ENCODE measurements around a stretch of chr1.

- PRO-cap = no peak
- RAMPAGE, long total RNA = no peak
These were observed 12.1 kb upstream of the CLDN19 start for GRCh38 chr1:42752007-42752699.

GRCh38 chr1:42795575-42795797 lies 10.7 kb downstream of the TMEM269 start:
- PRO-cap = unidirectional peak, minus-strand start at chr1:42795694
- RAMPAGE, long total RNA = no peak

GRCh38 chr1:42824489-42825099 lies 7.4 kb upstream of the SVBP start:
- PRO-cap = no peak
- RAMPAGE, long total RNA = no peak

DNA sequence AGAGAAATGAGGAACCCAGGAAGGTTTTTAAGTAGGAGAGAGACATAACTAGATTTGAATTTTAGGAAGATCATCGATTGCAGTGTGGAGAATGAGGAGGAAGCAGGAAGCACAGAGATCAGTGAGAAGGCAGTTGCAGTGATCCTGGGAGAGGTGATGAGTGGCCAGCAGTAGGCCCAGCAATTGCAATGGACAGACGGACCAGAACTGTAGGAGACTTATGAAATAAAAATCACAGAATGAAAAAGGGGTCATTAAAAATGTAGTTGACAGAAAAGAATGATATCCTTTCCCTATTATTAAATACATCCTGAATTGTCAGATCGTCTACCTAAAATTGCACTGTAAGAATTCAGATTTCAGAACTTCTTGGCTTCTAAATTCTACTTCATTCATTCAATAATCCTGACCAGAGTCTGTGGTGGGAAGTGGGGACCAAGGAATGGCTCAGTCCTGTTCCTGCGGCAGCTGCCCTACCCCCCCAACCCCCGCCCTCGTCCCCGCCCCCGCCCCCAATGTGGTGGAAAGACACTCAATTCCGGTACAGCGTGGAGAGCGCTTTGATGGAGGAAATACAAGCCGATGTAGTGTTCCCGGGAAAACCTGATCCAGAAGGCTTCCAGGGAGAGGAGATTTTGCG lies 35.1 kb downstream of the SLC2A1 start:
- PRO-cap = no peak
- RAMPAGE, long total RNA = no peak

DNA sequence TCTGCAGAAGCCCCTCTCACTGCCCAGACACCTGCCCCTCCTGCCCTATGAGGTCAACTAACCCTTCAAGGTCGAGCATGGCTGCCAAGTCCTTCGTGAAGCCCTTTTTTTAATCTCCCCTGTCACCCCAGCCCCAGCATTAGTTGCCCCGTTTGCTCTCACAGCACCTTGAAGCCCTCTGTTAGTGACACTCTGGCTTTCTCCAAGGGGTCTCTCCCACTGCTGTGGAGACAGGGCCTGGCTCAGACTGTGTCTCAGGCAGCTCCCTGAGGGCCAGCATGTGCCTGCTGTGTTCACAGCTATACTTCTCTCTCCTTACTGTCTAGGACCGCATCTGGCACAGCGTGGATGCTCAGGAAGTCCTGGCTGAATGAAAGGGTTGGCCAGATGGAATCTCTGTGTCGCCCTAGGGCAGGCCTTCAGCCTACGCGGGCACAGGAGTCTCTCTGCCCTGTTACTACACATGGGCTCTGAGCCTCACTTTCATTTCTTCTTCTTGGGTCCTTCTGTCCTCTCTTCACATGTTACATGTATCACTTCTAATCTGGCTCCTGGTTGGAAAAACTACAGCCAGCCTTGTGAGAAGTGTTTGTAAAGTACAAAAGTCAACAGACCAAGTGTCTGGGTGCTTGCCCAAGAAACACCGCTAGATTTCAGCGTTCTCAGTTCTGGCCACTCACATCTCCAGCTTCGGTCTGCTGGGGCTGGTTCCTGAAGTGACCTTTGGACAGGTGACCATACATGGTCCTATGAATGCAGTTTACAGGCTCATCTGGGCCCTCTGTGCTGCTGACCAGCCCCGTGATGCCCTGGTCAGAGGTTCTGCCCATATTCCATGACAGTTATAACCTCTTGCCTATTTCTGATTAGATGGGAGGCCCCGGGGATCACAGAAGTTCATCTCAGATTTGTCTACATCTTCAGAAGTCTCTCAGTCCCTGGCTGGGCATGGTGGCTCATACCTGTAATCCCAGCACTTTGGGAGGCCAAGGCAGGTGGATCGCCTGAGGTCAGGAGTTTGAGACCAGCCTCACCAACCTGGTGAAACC lies 19.6 kb downstream of the SLC2A1 start:
- PRO-cap = no peak
- RAMPAGE, long total RNA = no peak

- PRO-cap = no peak
- RAMPAGE, long total RNA = no peak
These were observed 3.1 kb upstream of the SLC2A1 start for GRCh38 chr1:42961741-42962194.

DNA sequence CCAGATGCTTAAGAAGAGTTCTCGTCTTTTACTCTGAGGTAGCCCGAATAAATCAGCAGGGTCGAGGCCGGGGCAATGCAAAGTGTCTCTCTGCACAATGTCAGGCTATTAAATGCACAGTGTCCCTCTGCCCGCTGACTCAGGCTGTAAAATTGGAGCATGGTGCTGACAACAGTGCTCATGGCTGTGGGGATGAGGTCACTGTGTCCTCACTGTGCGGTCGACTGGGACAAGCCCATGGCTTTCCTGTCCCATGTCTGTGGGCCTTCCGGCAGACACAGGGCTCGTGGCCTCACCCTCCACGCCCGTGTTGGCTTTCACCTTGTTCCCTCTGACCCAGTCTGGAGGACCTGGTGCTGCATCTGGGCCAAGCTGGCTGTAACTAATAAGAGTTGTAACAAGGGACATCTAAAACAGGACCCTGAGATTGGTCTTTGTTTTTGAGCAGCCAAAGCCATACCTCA lies 14.7 kb upstream of the SLC2A1 start:
- PRO-cap = no peak
- RAMPAGE, long total RNA = no peak

DNA sequence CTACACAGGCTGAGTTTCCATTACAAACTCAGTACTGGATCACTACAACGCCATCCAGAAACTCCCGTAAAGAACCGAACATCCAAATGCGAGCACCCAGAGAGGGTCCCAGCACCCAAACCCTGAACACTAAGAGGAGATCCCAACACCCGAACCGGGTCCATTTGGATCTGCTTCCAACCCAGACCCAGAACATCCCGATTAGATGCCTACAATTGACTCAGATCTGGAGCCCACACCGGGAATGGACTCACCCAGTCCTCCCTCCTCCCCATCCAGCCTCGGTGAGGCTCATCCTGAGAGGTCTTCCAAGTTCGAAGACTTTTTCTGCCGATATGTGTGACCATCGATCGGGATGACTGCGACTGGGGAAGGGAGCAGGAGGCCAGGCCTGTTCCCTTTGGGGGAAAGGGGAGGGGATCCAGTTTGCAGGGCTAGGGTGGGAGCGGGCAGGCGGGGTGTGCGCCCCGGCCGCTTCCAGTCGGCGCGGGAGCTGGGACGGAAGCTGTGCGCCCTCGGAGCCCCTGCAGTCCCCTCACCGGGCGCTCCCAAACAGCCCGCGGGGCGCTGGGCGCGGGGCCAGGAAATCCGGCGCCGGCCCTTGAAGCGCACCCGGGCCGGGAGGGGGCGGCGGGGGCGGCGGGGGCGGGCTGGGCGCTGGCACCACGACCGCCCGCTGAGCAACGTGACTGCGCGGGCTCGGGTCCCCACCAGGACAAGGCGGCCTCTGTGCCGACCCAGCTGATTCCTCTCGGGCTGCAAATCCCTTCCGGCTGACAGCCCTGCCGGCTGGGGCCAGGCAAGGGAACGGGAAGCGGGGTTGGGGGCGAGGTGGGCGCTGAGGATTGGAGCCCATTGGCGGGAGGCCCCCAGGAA lies 79.7 kb upstream of the CFAP144 start:
- PRO-cap = no peak
- RAMPAGE, long total RNA = no peak

DNA sequence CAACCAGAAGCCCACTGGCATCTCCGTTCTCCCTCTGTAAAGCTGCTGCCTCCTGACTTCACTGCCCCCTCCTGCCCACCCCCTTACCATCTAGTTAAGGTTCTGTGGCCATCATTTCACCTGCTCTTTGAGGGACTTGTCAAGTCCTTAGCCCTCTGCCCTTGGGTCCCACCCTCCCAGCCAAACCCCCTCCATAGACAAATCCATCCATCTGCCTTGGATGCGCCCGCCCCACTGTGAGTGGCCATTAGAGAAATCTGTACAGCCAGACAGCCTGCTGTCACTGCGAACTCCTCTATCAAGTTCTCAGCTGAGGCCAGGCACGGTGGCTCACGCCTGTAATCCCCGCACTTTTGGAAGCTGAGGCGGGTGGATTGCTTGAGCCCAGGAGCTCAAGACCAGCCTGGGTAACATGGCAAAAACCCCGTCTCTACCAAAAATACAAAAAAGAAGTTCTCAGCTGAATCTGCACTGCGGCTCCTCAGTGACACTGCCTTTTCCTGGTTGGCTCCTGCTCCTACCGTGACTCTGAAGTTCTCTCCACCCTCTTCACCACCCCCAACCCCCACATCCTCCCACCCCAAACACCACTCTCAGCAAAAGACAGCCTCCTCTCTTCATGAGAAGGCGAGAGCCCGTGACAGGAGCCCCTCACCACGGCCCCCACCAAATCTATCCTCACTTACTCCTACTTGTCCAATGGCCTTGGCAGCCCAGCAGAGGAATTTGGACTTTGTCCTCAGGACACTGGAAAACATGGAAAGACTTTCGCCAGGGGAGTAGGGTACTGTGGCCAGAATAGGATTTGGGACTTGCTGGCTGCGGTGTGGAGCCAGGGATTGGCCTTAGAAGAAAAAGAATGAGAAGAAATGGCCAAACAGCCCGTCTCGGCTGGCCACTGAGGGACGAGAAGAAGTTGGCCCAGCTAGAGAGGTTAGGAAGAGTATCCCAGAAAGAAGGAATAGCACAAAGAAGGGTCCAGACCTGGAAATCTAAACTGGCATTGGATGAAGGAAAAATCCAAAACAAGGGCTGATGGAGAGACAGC lies 6.8 kb downstream of the TMEM125 start:
- PRO-cap = no peak
- RAMPAGE, long total RNA = no peak

- PRO-cap = no peak
- RAMPAGE, long total RNA = no peak
These were observed 10.4 kb upstream of the CDC20 start for GRCh38 chr1:43348353-43348868.

DNA sequence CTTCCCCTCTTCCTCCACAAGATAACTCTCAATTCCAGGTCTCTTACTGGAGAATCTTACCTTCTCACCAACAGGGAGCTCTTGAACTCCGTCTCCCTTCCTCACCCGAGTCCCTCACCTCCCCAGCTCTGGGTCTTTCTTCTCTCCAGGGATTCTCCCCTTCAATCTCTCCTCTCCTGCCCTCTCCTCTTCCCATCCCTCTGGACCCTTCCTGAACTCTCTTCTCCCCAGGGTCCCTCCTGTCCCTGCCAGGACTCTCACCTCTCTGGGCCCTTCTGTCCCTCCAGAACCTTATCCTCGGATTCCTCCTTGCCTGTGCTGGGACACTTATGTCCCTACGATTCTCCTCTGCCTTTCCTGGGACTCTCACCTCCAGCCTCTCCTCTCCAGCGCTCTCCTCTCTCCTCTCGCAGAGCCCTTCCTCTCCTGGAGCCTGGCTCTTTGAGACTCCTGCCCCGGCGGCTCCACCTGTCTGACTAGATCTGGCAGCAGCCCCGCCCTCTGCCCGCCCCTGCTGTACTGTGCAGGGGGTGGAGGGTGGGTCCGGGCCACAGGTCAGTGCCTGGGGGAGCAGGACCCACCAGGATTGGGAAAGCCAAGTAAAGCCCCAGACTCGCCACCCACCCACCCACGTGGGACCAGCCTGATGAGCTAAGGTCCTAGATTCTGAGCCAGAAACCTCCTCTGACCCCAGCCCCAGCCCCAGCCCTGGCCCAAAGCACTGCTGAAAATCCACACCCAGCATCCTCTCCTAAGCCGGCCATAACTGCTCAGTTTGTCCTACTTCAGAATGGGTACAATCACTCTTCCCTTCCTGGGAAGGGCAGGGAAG lies 1.7 kb downstream of the ELOVL1 start:
- PRO-cap = bidirectional peak, plus-strand start at position 553 of the sequence, minus-strand start at position 433 of the sequence
- RAMPAGE, long total RNA = no peak

- PRO-cap = no peak
- RAMPAGE, long total RNA = no peak
These were observed 2.3 kb downstream of the MED8 start for GRCh38 chr1:43387265-43387716.

DNA sequence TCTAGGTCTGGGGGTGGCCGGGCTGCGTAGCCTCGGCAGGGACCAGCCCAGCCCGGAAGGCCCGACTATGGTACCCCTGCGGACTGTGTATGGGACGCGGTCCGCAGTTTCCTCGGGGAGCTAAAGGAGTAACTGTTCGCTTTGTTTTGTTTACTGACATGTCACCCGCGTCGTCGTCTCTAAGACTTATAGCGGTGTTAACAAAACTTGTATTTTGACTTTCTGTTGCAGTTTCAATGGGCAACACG lies 300 bp downstream of the SZT2 start:
- PRO-cap = no peak
- RAMPAGE, long total RNA = no peak

DNA sequence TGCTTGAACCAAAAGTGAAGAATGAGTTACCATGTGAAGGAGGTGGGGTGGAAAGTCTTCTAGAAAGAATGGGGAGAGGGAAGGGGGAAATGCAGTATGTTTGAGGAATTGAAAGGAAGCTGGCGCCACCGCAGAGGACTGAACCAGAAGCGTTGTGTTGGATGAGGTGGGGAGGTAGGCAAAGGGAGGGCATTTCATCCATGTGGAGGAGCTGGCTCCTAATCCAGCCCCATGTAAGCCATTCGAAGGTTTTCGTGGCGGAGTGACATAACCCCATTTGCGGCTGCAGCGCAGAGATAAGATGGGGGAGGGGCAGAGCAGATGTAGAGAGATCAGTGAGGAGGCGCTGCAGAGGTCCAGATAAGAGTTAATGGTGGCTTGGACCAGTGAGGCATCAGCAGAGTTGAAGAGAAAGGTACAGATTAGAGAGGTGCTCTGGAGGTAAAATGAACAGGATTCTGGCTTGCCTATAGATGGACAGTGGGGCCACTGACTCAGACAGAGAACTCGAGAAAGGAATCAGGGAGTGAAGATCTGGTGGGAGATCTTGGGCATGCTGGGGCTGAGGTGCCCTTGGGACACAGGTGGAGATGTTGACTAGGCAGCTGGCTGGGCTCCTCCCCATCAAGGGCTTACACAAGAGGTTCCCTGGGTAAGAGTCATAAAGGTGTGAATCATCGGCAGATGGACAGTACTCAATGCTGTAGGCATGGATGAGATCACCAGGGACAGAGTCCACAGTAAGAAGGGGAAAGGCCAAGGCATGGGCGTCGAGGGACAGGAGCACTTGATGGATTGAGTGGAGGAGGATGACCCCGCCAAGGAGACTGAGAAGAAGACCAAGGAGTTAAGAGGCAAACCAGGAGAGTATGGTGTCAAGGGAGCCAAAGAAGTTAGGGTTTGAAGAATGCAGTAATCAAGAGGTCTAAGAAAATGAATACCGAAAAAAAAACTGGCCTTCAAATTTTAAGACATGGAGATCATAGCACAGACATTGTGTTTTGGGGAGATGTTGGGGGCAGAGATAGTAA lies 7.7 kb upstream of the PTPRF start:
- PRO-cap = no peak
- RAMPAGE, long total RNA = no peak

- PRO-cap = no peak
- RAMPAGE, long total RNA = no peak
These were observed 1.5 kb upstream of the PTPRF start for GRCh38 chr1:43529214-43529503.

- PRO-cap = no peak
- RAMPAGE, long total RNA = no peak
These were observed 19.2 kb downstream of the KDM4A start for GRCh38 chr1:43669056-43669687.

- PRO-cap = no peak
- RAMPAGE, long total RNA = no peak
These were observed 1.1 kb upstream of the ST3GAL3 start for GRCh38 chr1:43705817-43707109.

DNA sequence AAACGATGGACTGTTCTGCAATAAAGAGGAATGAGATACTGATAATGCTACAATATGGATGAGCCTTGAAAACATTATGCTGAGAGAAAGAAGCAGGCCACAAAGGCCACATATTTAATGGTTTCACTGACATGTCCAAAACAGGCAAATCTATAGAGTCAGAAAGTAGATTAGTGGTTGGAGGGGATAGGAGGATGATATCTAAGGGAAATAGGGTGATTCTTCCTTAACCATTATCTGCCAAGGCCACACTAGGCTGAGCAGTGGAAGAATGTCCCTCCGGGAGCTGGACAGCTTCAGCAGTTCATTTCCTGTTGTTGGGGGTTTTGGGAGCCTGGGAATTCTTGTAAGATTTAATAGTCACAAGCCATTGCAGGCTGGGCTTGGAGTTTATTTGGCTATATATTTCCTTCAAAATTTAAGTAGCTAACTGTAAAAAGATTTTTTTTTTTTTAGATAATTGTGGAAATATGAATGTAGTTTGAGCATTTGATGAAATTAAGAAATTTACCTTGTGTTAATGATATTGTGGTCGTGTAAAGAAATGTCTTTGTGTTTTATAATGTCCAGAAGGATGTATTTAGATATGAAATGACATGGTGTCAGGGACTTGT lies 53.6 kb downstream of the ST3GAL3 start:
- PRO-cap = no peak
- RAMPAGE, long total RNA = no peak

GRCh38 chr1:43832402-43832735 lies 101.2 kb upstream of the ARTN start:
- PRO-cap = no peak
- RAMPAGE, long total RNA = no peak

DNA sequence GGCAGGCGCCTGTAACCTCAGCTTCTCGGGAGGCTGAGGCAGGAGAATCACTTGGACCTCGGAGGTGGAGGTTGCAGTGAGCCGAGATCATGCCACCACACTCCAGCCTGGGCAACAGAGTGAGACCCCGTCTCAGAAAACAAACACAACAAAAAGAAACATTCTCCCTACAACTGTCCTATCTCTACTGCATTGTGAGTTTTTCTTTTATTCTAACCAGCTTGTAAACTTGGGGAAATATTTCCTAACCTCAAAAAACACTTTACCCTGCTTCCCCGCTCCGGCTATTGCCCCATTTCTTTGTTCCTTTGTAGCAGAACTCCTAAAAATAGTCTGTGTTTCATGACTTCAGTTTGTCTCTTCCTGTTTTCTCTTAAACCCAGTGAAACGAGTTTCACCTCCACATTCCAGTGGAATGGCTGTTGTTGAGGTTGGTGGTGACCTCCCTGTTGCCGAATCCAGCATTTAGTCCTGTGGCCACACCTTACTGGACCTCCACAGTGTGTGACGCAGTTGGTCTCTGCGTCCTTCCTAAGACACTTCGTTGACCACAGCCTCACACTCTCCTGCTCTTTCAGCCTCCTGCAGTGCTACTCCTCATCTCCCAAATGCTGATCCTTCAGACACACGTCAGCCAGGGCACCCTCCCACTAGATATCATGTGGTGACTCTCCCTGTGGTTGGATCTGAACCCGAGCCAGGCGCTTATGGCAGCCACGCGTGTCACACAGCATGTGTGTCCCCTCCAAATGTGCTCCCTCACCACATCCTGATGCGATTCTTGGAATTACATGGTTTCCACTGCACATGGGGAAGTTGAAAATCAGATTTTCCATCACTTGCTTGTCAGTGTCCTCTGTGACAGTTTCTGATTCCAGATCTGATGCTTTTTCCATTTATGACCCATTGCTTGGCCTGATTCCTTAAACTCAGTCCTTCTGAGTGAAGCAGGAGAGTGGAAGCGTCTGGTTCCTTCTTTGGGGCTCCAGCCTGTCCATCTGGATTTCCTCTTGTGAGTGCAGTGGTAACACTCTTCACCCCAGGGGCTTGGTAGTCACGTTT lies 99.2 kb upstream of the ARTN start:
- PRO-cap = unidirectional peak, minus-strand start at position 610 of the sequence
- RAMPAGE, long total RNA = no peak

Data from urinary bladder (tissue), 3 donors.